Cytotoxic T cell (primary cell): ENCODE measurements around a stretch of chr17.

GRCh38 chr17:68776844-68777515 is 175.8 kb upstream of the FAM20A start:
- PRO-cap, 2 experiments = no peak in any of the 2 experiments

DNA sequence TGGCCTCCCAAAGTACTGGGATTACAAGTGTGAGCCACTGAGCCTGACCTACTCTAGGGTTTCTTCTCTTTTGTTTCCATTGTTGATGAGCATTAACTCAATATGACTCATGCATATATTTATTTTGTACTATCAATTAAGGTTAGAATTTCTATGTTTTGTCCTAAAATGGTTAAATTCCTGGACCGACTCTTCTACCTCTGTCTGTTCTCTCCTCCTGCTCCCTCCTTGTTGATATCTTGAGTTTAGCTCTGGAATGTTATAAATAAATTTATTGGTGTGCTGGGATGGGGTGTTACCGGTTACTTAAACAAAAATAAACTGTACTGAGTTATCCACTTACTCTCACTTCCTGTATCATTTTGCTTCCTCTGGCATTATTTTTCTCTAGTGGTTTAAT is 120.2 kb downstream of the ABCA8 start:
- PRO-cap, 2 experiments = no peak in any of the 2 experiments

GRCh38 chr17:69093217-69093947 is 32.7 kb upstream of the ABCA9 start:
- PRO-cap, 2 experiments = no peak in any of the 2 experiments

DNA sequence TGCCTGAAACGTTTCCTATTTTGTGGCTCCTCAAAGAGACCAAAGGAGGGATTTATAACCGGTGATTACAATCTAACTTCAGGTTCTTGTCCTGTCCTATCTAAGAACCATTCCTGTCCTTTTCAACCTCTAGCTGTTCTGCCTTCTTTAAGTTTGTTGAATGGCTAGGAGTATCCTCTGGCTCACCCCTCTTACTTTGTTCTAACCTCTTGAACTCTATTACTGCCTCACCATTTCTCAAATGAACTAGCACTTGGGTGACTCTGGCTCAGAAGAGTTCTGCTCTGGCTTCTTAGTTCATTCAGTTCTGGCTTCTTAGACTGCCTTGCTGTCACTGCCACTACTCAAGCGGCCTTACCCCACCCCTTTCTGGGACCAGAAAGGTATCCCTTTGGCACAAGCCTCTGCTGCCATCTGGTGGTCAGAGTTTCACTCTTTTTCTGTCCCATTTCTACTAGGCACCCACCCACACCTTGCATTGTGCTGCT is 6.7 kb upstream of the ABCA10 start:
- PRO-cap, 2 experiments = no peak in any of the 2 experiments

DNA sequence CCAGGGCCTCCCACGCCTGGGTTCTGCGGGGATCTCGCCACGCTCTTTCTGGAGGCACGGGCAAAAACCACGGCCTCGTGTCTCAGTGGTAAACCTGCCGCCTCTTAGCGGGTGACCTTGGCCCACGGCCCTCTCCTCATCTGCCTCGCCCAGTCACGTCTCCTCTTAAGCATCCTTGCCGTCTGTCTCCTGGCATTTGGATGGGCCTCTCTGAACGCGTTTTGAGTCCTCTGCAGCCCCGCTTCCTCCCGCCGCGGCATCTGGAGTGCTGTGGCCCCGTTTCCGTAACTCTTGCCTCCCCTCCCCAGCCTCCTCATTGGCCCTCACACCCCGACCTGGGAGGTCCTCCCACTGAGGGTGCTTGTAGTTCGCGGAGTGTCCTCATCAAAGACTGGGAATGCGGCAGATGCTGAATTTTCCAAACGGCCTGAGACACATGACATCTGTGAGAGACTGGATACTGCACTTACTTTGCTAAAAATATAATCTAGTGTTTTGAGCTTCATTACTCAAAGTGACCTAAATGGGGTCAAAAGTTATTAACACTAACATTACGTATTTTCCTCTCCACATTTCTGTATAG is 570 bp upstream of the ABCA5 start:
- PRO-cap, 2 experiments = peak in 2 of 2 experiments; most common plus-strand start position 320 of the sequence (in 1); most common minus-strand start position 262 of the sequence (in 2)

DNA sequence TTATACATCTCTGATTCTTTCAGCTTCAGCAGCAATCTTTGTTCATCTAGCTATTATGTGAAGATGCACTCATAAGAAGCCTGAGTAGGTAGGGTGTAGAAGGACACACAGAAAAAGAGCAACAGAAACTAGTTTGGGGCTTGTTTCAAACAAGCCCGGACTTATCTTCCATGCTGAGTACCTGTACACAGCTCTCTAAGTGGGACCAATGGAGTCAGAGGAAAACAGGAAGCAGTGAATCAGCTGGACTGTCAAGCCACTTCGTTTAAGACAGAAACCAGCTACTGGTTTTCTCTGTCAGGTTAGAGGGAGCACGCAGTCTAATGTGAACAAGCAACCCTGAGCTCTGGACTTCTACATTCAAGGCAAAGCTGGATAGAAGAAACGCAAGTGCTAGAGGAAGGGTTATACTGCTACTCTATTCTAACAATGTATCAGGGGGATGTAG is 16.0 kb downstream of the MAP2K6 start:
- PRO-cap, 2 experiments = no peak in any of the 2 experiments

GRCh38 chr17:69486052-69486324 is 71.5 kb downstream of the MAP2K6 start:
- PRO-cap, 2 experiments = no peak in any of the 2 experiments

GRCh38 chr17:69576819-69577550 is 162.5 kb downstream of the MAP2K6 start:
- PRO-cap, 2 experiments = no peak in any of the 2 experiments

DNA sequence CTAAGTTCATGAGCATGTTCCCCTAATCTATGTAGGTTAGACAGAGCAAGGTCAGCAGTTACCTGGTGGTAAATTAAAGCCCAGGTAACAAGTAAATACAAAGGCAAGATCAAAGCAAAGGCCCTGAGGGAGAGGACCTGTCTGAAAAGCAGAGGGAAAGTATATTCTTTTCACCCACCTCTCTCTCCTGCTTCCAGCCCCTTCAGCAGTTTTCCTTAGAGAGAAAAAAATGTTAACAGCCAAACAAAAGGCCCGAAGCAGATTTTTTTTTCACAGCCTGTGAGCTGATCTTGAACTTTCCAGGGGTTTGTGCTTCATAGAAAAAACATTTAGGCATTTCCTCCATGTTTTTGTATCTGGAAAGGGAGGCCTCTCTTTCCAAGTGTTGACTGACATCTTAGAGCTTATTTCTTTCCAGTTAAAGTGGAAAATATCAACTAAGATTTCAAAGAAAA is 302.8 kb downstream of the MAP2K6 start:
- PRO-cap, 2 experiments = no peak in any of the 2 experiments

DNA sequence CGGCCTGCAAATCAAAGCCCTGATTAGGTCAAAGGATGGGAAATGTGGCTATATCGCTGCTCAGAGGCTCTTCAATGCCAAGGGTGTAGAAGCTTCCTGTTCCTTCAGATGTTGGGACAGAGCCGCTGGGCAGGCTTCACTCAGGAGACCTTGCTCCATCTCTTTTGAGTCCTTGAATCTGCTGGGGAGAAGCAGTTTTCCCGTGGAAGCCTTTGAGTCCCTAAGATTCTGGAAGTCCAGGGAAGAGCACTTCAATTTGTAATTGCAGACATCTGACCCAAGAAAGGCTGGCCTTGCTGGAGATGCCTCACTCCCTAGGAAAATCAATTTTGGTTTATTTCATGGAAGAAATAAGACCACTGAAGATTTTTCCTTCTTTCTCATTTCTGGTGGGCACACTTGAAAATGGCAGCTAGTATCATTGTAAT is 174.0 kb upstream of the KCNJ16 start:
- PRO-cap, 2 experiments = no peak in any of the 2 experiments

GRCh38 chr17:70053378-70054226 is 21.4 kb upstream of the KCNJ16 start:
- PRO-cap, 2 experiments = no peak in any of the 2 experiments

DNA sequence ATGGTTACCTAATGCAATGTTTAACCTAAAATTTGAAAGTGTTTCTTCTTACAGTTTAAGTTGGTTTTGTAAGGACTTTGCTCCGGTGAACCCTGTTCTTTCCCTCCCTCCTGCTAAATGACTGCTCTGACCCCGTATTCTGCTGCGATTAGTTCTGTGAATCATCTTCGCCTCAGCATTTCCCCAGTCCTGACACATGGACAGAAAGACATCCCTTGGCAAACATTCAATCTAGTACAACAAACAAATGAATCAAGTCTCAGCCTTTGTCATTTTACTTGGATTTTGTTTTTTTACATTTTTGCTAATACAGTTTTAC is 15.4 kb downstream of the KCNJ2 start:
- PRO-cap, 2 experiments = no peak in any of the 2 experiments

DNA sequence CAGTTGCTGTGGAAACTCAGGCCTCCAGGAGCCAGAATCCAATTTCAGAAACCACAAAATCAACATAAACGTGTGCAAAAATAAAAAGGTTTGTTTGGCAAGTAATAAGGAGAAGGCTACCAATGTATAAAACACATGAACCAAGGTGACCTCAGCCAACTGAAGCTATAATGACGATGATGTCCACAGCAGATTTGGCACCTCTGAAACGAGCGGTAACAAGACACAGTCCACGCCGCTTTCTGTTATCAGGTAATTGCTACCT is 957.3 kb upstream of the SOX9 start:
- PRO-cap, 2 experiments = no peak in any of the 2 experiments

DNA sequence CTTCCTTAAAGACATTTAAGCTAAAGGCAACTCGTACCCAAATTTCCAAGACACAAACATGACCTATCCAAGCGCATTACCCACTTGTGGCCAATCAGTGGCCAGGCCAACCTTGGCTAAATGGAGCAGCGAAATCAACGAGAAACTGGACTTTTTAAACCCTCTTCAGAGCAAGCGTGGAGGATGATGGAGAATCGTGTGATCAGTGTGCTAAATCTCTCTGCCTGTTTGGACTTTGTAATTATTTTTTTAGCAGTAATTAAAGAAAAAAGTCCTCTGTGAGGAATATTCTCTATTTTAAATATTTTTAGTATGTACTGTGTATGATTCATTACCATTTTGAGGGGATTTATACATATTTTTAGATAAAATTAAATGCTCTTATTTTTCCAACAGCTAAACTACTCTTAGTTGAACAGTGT is 3.7 kb downstream of the SOX9 start:
- PRO-cap, 2 experiments = no peak in any of the 2 experiments

- PRO-cap, 2 experiments = no peak in any of the 2 experiments
Measured at GRCh38 chr17:72127151-72127710, 6.4 kb downstream of the SOX9 start.

DNA sequence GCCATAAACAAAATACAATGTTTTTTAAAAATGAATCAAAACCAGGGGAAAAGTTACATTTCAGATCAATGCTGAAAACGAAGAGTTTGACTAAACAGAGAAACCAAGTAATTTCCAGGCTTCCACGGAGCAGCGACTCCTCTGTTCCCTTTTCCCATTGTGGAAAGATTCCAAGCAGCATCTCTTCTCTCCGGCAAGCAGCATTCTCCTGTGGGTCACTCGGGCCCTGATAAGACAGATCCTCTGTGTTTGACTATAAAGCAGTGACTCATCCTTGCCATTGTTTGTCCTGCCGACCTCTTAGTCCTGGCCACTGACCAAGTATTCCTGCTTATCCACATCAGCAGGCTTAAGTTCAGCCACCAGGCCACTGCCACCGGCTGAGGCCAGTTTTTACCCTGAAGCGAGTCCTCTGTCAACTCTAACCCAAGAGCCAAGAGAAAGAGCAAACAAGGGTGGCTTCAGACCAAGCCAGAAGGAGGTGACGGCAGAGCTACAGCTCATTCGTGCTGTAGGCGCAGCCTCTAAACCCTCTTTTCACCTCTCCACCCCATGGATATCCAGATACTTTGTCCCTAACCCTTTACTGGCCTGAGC is 30.7 kb downstream of the SOX9 start:
- PRO-cap, 2 experiments = no peak in any of the 2 experiments

GRCh38 chr17:72219246-72220113 is 98.7 kb downstream of the SOX9 start:
- PRO-cap, 2 experiments = no peak in any of the 2 experiments

- PRO-cap, 2 experiments = no peak in any of the 2 experiments
Measured at GRCh38 chr17:72335954-72336464, 215.2 kb downstream of the SOX9 start.

GRCh38 chr17:72337743-72337942 is 216.8 kb downstream of the SOX9 start:
- PRO-cap, 2 experiments = no peak in any of the 2 experiments

GRCh38 chr17:72382781-72383355 is 262.0 kb downstream of the SOX9 start:
- PRO-cap, 2 experiments = no peak in any of the 2 experiments